ENCODE data around the gene BOD1.

GRCh38 chr5:172835976-172836505, 2.0 kb downstream of the ERGIC1 start:
- PRO-cap, result no peak

DNA sequence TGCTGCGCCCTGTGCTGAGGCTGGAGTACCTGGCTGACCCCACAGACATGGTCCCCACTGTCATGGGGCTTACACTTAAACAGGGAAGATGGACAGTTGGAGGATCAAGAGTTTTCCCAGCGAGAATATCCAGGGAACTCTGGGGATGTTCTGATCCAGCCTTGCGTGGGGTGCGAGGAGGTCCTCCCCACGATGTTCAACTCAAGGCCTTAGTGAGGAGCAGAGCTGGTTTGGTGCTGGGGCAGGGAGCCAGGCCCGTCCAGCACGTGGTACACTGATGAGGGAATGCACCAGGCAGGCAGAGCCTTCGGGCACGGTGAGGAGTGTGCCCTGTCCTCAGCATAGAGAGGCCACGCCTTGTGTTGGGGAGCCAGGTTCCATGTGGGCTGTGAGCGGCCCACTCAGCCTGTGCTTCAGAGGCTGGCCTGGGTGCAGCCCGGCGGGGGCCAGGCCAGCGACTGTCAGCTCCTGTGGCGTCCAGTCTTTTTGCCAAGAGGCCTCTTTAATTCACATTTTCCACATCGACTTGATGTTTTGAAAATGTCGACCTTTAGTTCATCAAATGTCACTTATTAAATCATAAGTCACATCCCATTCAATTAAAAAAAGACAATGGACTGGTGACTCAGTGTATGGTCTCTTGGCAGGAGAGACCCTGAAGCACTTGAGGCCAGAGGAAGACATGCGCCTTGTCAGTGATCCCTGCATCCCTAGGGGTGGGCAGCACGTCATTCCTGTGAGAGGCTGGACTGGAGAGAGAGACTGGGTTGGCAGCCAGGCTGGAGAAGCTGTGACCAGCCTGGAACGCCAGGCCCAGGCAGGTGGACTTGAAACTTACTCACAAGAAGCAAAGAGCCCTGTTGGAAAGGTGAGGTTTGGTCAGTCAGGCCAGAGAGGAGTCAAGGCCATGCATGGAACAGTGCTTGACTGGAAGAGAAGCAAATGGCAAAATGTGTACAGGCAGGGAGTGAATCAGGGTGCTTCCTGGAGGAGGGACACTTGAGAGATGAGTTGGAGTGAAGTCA, 21.7 kb downstream of the ERGIC1 start:
- PRO-cap, result no peak

- PRO-cap, result no peak
Measured at GRCh38 chr5:172894595-172895425, 60.8 kb downstream of the ERGIC1 start.

GRCh38 chr5:172896810-172897353, 62.3 kb upstream of the RPL26L1 start:
- PRO-cap, result no peak

DNA sequence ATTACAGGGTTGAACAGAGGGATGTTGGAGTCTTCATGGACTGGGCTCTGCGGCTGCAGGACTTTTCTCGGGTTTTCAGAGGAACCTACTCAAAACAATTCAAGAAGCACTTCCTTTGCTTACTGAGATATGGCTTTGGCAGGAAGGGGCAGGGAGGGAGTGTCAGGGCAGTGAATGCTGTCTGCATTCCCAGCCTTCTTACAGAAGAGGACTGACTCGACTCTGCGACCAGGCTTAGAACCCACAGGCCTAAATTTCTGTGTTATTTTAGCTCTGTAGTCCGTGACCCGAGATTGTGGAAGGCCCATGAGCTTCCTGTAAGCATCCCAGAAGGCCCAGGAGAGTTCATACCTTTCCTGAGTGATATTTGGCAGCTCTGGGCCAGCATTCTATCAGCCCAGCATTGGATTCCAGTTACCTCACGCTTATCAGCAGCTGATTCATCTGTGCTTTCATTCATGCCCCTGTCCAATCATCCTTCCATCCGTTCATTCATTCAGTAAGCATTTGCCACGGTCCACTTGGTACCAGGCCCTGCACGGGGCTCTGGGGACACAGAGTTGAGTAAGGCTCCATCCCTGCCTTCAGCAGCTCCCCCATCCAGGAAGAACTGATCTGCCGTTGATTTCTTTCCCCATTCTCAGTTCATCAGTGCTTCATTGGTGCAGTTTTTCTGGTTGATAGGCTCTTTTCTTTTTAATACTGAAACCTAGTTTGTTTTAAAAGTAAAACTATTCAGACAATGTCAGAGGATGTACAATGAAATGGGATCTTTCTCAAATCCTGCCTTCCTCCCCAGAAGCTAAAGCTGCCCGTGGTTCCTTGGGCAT, 28.1 kb upstream of the RPL26L1 start:
- PRO-cap, result no peak

DNA sequence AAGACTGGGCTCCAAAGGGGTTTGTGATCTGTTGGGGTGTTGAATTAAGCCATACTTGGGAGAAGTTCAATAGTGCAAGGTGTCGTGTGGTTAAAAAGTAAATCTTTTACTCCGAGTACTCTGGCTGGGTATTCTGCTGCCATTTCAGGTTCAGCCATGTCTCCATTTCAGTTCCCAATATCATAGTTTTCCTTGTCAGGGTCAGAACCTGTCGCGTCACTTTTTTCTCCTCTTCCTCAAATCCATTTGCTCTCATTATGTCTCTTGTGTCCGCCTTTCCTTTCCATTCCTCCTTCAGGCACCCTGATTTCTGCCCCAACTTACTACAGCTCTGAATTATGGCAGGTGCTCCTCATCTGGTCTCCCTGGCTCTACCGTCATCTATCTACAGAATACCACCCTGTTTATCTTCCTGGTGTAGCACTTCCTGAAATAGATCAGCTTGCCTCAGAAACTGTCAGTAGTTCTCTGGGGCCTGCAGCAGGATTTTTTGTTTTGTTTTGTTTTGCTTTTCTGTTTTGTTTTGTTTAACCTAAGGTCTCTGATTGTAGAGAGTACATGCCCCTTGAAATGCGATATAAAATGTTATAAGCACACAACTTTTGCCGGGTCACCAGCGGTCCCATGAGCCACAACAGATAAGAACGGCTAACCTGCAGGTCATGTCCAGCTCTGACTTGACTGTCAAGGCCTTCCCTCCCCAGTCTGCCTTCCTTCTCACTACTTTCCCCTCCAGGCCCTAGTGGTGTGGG, 26.8 kb upstream of the CREBRF start:
- PRO-cap, result no peak

GRCh38 chr5:173035452-173035793, 20.7 kb upstream of the CREBRF start:
- PRO-cap, result no peak

DNA sequence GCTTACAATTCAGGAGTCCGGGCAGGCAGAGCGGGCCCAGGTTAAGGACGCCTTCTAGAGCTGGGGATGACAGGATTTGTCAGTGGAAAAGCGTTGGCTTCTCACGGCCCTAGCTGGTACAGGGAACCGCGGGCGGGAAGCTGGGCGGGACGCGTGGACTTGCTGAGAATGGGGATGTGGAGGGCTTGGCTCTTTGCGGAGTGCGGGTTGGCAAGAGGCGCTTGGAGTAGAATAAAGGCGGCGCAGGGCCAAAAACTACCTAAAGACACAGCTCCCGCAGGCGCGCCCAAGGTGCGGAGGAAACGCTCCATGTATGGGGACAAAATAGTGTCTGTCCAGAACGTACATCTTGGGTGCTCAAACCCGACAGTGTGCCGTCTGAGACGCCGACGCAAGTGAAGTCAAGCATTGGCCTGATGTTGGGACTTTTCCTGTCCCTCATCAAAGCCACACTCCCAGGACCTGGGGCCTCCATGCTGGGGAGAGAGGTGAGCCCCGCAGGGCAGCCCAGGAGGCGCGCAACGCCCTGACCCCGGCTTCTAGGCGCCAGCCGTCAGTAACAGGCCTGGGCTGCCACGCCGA, 1.6 kb upstream of the NKX2-5 start:
- PRO-cap, result no peak

DNA sequence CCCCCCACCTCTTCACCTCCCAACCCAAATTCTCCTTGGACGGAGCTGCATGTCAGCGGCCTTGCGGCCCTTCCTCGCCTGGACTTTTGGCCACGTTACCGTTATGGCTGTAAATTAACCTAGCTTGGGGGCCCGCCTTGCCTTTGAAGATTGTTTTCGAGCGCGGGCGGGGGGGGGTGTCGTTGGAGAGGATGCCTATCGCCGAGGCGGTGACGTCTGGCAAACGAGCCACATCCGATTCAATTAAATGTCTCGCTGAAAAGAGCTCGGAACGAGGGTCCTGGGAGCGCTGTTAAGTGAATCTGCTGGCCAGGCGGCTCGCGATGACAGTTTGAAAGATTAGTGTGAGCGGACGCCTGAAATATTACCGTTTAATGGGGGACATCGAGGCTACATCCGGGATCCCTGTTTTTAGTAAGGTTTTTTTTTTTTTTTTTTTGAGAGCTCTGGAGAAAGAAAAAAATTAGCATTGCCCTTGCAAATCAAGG, 2.2 kb upstream of the NKX2-5 start:
- PRO-cap, result unidirectional peak, minus-strand start at position 88 of the sequence

- PRO-cap, result bidirectional peak, plus-strand start at chr5:173245789, minus-strand start at chr5:173245467
Measured at GRCh38 chr5:173245246-173245888, 10.4 kb upstream of the NKX2-5 start.

DNA sequence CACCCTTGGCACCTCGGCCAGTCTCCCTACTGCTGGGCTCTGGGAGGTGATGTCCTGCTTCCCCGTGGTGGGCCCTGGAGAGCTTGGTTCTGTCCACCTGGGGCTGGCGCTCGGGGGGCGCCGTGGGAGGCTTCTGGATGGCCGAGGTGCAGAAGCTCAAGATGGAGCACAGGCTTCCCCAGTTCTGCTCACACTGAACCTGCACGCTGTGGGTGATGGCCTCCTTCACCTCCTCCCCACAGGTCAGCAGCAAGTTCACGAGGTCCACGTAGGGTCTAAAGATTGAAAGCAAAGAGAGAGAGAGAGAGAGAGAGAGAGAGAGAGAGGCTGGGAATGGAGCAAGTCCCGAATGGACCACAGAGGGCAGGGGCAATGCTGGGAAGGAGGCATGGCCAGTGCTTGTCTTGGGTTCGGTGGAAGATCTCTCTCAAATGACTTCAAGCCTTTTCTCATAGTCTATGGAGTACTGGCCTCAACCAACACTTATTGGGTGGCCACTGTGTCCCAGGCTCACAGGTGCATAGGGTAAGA, 10.2 kb downstream of the STC2 start:
- PRO-cap, result no peak

- PRO-cap, result no peak
Measured at GRCh38 chr5:173329001-173329440, 807 bp upstream of the STC2 start.

GRCh38 chr5:173457159-173457828, 129.1 kb upstream of the STC2 start:
- PRO-cap, result no peak

DNA sequence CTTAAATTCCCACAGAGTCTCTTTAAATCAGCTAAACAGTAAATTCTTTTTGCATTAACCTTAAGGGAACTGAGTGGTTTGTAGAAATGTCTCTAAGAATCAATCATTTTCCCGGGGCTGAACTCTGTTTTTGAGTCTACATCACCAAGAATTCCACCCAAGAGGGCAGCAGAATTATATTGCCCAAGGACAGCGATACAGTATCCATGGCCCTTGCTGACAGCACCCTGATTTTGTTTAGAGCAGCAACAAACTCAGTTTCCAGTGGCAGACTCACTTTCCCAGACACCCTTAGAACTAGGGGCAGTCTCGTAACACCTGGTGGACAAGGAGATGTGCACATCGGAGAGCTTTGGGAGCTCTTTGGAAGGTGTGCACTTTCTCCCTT, 82.8 kb downstream of the BOD1 start:
- PRO-cap, result no peak

- PRO-cap, result no peak
Measured at GRCh38 chr5:173600775-173601115, 15.7 kb downstream of the BOD1 start.

- PRO-cap, result no peak
Measured at GRCh38 chr5:173607916-173608454, 8.5 kb downstream of the BOD1 start.

DNA sequence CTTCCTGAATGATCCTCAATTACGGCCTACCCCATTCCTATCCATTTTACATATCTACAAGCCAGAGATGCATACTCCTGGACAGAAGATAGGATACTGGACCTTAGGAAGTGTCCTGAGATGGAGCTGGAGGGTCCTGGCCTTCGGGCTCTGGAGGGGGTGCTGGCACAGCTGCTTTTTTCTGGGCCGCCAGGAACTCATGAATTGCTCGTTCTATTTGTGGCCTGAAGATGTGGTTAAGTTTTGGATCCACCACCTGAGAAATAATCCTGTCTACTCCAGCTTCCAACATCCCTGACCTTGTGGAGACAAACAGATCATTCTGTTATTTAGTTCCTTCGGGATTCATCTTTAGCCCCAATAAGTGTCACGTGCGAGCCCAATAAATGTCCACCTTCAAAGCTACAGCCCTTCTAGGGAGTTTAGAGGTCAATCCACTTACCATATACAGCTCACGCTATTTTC, 7.3 kb downstream of the BOD1 start:
- PRO-cap, result no peak

DNA sequence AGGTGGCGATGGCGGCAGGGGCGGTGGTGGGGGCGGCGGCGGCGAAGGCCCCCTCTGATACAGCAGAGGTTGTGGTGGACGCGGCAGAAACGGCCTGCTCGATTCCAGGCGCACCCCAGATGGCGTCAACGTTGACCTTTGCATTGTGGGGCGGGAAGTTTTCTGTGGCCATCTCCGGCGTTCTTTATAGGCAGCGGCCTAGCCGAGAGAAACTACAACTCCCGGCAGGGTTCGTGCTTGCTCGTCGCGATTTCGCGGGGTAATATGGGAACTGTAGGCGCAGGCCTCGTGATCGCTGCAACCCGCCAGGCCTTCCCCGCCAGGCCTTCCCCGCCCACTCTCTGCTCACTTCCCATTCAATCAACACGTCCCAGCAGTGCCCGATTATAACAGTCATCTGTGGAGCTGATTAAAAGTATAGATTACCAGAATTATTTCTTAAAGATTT, at the start of gene BOD1:
Gene BOD1, minus strand, starts transcription at position 91 of the 448 bp plus-strand sequence.
- PRO-cap, result bidirectional peak, plus-strand start at position 337 of the sequence, minus-strand start at position 91 of the sequence

- PRO-cap, result no peak
Measured at GRCh38 chr5:173653859-173654986, 37.8 kb upstream of the BOD1 start.

DNA sequence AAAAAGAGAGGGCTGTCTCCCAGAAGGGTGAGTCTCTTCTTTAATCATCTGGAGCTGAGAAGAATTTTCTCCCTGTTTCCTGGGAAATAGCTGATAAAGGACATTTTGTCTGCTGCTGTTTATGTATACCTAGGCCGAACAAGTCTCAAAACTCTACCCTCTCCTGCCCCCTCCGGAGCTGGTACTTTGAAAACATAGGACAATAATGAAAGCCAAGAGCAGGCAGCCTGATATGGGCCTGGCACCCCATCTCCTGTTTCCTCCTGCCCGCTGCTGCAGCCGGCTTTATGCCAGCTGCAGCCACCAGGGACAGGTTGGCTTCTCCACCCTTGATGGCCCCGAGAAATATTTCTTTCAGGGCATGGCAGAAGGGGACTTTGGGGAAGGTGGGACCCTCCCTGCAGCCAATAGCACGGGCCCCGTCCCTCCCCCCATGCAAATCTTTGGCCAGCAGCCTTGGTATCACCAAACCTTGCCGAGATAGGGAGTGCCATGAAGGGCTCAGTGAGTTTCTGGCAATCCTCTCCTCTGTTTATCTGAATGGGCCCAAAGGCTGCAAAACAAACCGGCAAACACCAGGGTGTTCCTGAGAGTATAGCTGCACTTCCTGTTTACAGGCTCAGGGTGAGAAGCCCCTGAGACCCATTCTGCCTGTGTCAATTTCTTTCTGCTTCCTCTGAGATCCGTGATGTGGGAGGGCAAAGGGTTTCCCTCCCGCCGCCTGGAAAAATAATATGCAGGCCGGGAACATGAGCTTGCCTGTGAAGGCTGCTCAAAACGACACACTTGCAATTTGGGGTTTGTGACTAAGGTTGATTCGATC, 73.4 kb upstream of the BOD1 start:
- PRO-cap, result no peak

All from right cardiac atrium (tissue), 1 donor.